BJ (cell line): ENCODE results near the gene EBLN1.

GRCh38 chr10:20005256-20006177 is 189.3 kb downstream of the PLXDC2 start:
- CAGE, long polyA plus RNA, result no peak
- RRBS, result no CpG with 5 or more reads among the region's 14 CpGs

GRCh38 chr10:20006178-20006689 is 190.0 kb downstream of the PLXDC2 start:
- CAGE, long polyA plus RNA, result no peak
- RRBS, result no CpG with 5 or more reads among the region's 4 CpGs

DNA sequence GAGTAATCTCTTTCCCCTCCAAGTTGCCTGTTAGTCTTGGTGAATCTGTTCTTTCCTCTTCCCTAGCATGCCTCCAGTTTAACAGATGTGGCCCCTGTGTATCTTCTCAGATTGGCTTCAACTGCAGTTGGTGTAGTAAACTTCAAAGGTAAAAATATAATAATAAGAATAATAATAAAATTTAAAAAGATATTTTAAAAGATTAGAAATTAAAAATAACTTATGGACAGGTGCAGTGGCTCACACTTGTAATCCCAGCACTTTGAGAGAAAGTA is 361.0 kb downstream of the PLXDC2 start:
- CAGE, long polyA plus RNA, result no peak

DNA sequence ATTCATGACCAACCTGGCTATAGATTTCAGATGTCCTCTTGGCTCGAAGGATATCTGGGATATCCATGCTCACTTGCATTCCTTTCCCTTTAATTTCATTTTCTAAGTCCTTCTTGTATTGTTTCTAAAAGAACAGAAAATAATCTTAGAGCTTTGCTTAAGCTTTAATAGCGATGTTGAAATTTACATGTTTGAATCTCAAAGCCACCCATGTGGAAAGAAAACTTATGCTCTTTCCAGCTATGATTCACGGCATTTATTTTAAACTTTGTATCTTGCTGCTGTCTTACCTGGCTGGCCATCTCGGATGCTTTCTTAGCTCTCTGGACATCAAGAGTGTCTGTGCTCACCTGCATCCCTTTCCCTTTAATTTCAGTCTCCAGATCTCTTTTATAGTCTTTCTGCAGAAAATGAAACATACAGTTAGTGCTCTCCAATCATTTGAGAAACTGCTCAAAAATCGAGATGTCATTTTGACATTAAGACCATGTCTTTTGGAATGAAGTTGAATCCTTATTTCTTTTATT is 65.9 kb downstream of the NEBL start:
- CAGE, long polyA plus RNA, result no peak
- RRBS, result no CpG with 5 or more reads among the region's 5 CpGs

DNA sequence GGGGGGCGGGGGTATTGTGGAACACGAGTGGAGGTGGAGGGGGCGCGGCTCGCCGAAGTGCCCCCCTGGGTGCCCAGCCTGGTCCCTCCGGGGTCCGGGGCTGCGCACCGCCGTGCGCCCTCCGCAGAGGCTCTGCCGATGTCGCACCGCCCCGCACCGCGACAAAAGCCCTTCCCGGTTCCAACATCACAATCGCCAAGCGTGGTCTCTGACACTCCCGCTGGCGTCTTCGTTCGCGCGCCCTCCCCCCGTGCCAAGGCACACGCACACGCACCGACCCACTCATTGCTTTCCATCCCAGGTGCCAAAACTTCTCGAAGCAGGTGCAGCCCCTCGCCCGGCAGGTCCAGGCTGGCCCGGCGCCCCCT is 276.3 kb upstream of the NEBL start:
- CAGE, long polyA plus RNA, result no peak
- RRBS, result 2% methylated on average over 14 of the region's 37 CpGs

DNA sequence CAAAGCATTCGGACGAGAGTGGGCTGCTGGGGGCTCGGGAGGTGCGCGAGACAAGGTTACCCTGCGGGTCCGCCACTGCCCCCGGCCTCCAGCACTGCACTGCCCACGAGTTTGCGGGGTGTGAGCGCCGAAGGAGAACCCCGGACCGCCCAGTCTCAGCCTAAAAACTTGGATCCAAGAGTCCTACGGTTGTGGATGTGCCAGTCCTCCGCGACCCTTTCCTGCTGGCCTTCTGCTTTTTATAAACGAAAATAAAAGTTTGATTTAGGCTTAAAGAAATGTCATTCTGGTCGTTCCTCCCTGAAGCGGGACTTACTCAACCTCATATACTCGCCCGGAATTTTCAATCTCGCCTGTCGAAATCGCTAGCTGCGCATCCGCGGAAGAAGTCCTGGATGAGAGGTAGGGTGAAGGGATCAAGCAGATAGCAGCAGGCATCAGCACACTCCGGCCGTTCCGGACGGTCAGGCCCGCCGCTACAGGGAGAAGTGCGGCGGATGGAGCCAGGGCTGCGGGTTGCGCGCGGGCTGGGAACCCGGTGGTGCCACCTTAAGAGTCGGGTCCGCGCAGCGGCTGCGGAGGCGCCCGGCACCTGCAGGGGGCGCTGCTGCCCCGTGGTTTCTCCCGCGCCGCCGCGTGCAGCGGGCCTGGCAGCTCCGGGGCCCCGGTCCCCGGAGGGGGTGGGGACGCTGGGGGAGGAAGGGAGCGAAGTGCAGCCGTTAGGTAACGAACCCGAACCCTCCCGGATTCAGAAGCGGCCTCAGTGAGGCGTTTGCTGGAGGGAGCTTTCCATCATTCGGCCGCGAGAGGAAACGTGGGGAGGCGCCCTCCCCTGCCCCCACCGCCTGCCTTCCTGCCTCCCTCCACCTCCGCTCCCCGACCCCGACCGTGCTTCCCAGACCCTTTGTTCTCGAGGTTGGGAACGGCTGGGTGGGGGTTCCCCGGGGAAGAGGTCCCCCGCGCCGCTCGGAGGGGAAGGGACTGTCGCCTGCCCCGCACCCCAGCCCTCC is 29.9 kb downstream of the SKIDA1 start:
- CAGE, long polyA plus RNA, result no peak
- RRBS, result 1% methylated on average over 49 of the region's 86 CpGs

- CAGE, long polyA plus RNA, result no peak
- RRBS, result 0% methylated on average over 2 of the region's 37 CpGs
These were observed 28.3 kb downstream of the SKIDA1 start for GRCh38 chr10:21497128-21497640.

GRCh38 chr10:21517587-21518030 is 7.9 kb downstream of the SKIDA1 start:
- CAGE, long polyA plus RNA, result no peak
- RRBS, result no CpG with 5 or more reads among the region's 18 CpGs

GRCh38 chr10:21759026-21759792 is 225.2 kb downstream of the MLLT10 start:
- CAGE, long polyA plus RNA, result no peak
- RRBS, result 98% methylated on average over 5 of the region's 27 CpGs

GRCh38 chr10:21798397-21799059 is 205.0 kb downstream of the DNAJC1 start:
- CAGE, long polyA plus RNA, result no peak
- RRBS, result no CpG with 5 or more reads among the region's 2 CpGs

DNA sequence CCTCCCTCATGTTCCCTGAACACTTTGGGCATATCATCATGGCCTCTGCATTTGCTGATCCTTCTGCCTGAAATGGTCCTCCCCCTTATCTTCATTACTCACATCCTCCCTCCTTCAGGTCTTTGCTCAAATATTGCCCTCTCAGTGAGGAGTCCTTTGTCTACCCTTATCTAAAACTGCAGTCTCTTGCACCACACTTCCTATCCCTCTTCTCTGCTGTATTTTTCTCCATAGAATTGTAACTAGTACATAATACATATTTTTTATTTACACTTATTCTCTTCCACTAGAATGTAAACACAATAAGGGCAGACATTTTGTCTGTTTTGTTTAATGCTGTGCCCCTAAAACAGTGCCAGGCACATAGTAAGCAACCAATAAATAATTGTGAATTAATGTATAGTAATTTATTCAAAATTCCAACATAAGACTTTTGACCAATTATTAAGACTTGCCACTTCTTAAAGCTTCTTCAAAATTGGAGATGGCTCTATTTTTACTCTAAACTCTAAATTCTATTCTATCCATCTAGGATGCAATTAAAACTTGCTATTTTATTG is 41.6 kb downstream of the DNAJC1 start:
- CAGE, long polyA plus RNA, result no peak

GRCh38 chr10:22022677-22023297 is 19.3 kb upstream of the DNAJC1 start:
- CAGE, long polyA plus RNA, result no peak
- RRBS, result no CpG with 5 or more reads among the region's 5 CpGs

- CAGE, long polyA plus RNA, result no peak
- RRBS, result no CpG with 5 or more reads among the region's 4 CpGs
These were observed at the start of gene EBLN1 for GRCh38 chr10:22217875-22218100. EBLN1 (minus strand) TSS chr10:22218015.

DNA sequence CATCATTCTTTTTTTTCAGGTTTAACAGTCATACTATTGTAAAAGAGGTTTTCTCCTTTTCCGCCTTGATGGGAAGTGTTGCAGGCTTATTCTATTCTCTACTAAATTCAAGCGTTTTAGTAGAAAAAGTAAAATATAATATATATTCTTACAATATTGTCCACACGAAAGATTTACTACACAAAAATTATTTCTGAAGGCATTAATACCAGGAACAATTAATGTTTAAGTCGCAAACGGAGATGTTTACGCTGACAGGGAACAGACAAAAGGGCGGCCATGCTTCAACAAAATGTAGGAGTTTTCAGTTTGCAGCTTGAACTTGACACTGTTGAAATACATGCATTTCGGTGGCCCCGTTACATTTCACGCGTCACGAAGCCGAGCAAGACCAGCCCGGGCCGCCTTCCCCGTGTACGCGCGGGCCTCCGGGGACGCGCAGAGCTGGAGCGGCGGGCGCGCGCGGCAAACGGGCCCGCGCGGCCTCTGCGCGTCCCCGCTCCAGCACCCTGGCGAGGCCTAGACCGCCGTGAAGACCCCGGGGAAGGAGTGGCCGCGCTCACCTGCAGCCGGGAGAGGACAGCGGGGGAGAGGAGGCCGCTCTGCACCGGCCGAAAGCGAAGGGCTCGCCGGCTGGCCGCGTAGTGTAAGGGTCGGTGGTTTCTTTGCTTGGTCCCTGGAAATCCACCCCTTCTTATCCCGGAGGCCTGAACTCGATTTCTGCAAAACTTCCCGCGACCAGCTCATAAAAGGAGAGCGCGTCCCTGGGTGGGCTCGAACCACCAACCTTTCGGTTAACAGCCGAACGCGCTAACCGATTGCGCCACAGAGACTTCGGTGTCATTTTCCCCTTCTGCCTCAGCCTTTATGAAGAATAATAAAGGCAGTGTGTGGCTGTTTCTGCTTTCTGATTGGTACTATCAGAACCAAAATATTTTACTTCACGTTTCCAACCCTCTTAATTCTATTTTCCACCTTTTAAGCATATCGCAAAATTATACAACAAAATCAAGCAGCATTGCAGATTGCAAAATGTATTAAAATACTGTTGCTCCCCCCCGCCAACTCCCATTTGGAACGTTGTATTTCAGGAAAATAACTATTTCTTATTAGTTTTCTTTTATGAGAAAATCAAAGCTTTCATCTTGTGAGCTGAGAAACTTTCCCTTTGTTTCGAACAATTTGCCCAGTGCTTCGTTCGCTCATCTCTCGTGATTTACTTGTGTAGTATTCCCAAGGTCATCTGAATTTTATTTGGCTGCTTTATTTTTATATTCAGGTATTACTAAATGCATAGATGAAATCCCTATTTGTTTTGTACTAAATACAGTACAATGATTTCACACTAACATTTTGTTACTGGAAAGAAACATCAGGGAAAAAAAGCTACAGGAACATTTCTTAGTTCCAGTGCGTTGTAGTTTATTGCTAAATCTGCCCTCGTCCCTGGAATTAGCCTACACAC is 11.5 kb upstream of the EBLN1 start:
- CAGE, long polyA plus RNA, result no peak
- RRBS, result under 1% methylated on average over 18 of the region's 76 CpGs

DNA sequence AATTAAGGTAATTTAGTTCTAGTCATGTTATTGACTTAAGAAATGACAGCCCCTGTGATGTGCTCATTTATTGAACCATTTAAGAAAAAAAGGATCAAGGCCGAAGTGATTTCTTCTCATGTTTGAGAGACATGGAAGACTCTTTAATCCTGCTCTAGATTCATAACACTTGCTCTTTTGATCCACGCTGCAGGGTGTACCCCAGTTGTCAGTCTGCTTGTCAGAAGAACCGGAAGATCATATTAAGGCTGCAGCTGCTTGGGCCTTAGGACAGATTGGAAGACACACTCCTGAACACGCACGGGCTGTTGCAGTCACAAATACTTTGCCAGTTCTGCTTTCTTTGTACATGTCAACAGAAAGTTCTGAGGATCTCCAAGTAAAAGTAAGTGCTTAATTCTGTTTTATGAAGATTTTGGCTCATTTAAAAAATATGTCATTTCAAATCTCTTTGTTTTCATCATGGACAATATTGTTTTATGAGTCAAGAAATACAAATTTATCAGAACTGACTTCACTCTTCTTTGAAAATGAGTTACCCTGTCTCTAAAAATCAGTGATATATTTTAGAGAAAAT is 46.3 kb downstream of the SPAG6 start:
- CAGE, long polyA plus RNA, result no peak
- RRBS, result no CpG with 5 or more reads among the region's 5 CpGs

DNA sequence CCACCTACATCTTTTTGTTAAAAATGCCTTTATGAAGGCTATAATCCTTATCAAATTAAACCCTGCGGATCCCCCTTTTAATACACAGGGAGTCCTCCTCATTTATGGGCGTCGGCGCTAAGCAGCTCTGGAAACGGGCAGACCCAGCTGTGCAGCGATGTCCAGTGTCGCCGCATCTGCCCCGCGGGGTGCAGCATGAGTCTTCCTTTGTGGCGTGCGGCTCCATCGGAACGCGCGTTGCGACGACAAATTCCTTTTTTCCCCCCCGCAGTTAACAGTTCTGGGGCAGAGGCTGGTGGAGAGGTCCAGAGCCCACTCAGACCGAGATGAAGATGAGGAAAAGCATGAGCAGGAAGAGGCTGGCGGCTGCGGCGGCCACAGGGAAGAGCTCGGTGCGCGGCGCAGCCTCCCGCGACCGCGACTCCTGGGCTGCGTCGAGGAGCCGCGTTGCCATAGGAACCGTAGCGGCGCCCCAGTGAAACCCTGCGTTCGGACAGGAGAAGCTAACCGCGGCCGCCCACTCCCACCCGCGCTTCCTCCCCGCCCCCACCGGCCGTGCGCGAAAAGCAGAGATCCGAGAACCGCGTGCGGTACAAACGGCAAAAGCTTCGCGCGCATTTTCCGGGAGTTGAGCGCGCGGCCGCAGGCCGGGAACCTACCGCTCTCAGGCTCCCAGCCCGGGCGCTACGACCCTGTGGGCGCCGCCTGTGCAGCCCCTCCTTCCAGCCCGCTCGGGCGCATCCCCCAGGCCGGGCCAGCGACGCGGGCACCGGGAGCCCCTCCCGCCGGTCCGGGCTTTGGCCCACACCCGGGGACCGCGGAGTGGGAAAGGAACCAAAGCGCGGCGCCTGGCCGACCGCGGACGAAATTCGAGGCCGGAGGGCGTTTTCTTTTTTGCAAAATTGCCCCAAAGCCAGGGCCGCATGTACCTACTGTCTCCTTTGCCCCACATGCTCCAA is 130.7 kb downstream of the SPAG6 start:
- CAGE, long polyA plus RNA, result no peak
- RRBS, result 5% methylated on average over 34 of the region's 95 CpGs

DNA sequence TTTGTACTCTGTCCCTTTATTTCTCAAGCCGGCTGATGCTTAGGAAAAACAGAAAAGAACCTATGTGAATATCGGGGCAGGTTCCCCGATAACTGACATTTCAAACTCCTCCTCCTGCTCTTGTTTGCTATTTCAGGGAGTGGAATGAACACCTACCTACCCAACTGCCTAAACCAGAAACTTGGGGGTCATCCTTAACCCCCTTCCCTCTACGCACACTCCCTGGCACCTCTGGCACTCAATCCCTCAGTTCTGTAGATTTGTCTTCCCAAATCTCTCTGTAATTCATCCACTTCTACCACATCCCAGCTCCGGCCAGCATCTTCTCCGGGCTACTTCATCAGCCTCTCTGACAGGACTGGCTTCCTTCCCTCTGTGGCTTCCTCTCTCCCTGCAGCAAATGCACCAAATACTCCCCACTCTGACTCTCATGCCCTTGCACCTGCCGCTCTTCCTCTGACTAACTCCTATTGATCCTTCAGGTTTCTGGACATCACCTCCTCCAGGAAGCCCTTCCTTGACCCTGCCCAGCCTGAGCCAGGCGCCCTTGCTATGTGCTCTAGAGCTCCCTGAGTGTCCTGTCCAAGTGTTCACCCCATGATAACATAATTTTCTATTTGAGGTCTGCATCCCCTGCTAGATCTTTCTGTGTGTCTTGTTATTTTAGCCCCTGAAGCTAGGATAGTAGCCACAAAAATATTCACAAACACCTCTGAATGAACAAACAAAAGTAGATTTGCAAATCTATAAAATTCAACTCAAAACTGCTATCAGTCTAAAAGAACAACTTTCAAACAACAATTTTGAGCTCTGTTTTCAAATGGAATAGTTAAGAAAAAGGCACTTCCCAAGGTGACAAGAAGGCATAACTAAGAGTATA is 147.9 kb downstream of the PIP4K2A start:
- CAGE, long polyA plus RNA, result no peak
- RRBS, result no CpG with 5 or more reads among the region's 8 CpGs

DNA sequence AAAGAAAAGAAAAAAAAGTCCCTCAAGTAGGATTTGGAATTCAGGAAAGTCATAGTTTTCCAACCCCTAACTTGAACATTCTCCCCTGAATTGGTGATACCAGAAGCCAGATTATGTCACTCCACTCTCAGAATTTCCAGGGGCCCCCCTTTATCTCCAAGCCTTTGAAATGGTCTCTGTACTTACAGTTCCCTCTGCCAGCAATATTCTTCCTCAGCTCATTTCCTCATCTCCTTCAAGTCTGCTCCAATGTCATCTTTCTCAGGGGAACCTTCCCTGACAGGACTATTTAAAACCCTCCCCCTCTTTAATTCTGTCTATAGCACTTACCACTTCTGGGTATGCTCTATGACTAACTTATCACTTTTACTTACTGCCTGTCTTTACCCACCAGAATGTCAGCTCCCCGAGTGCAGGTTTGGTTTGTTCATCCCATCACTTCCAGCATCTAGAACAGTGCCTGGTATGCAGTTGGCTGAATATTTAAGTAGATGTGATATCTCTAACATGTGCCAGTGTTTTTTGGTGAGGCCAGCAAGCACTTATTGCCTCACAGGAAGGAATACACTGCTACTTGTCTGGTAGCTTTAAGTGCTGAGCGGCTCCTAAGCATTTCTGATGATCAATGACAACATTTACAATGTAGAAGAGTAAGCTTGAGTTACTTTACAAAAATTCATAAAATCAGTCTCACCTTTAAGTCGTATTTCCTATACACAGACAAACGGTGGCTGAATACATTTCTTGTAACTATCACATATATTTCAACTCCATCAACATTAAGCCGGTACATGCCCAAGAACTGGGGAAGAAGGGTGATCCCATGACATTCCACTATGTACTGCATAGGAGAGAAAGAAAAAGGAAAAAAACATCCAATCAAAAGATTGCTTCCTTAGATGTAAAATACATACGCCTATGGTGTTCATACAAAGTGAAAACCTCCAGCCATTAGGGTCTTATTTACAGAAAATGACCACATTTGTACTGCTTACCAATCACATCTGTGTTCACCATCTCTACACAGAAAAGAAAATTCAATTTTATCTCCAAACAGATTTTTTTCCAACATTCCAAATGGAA is 141.4 kb downstream of the PIP4K2A start:
- CAGE, long polyA plus RNA, result no peak
- RRBS, result no CpG with 5 or more reads among the region's 6 CpGs

DNA sequence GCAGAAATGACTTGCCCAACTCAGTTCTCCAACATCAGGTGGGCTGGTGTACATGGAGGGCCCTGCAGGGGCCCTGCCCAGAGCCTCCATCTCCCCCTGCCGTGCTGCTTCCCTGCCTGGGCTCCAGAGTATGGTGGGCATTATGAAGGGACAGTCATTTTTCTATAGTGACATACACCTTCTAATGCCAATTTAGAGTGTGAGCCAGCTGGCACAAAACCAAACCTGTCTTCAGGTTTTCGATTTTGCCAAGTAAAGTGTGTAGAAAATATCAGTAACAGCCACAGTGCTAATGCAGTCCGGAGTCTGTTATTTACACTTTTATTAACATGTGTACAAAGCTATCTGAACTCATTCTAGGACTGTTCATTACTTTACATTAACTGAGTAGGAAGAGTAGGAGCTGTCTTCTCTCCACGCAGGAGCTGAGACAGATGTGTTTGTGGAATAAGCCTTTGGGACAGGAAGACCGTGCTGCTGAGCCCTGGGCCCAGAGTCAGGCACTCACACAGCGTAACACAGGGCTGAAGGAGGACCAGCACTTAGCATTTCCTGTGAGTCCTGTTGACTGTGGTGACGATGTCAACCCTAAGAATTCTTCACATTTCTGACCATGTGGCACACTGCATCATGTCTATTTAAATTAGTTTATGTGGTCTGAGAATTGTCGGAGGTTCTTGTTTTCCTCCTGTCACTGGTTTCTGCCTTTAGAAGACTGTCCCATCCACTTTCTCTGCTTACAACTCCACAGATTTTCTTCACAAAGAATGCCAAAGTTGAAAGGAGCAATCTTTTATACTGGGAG is 117.4 kb downstream of the PIP4K2A start:
- CAGE, long polyA plus RNA, result no peak
- RRBS, result no CpG with 5 or more reads among the region's 8 CpGs

GRCh38 chr10:22605053-22605673 is 109.2 kb downstream of the PIP4K2A start:
- CAGE, long polyA plus RNA, result no peak
- RRBS, result no CpG with 5 or more reads among the region's 5 CpGs